A375 (cell line): ENCODE measurements around the genes GOLGA3 and ZNF605.

DNA sequence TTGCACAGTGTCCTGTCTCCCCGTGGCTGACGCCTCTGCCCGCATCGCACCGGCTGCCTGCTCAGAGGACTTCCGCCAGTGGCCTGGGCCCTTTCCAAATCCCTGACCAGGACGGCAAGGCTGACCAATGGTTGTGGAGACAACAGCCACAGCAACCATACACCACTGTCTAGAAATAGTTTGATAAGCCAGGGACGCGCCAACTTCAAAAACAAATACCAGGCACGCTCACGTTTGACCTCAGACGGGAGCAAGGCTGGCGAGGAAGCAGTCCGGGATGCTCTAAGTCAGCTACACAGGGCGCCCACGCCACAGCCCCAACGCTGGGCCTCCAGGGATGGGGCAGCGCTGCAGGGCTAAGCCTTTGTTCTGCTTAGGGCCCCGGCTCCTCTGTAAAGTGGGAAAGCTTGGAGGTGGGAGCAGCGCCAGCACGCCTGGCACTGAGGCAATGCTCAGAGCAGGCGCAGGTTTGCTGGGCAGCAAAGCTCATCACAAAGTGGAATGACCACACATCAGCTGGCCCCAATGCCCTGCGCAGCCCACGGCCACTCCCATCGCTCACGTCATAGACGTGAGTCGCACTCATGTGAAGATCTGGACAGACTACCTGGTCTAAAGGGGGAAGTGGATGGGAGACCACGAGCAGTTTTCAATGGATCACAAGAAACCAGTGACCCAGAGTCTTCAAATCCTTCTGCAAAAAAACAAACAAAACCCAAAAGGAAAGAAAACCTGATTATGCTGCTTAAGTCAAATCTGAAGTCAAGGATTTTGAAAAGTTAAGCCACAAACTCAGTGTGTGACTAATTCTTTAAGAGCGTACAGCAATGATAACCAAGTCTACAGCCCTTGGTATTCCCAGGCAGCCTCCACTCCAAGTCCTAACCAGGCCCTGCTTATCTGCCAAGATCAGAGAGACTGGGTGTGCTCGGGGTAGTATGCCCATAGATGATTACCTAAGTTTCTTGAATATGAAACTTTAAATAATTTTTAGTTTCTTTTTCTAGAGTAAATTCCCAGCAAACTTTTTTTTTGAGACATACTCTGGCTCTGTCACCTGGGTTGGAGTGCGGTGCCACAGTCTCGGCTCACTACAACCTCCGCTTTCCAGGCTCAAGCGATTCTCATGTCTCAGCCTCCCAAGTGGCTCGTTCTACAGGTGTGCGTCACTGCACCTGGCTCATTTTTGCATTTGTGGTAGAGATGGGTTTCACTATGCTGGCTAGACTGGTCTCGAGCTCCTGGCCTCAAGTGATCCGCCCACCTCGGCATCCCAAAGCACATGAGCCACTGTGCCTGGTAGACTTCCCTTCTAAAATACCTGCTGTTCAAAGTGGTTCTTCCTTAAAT, 12.9 kb downstream of the PGAM5 start:
- RAMPAGE, long total RNA, result no peak

- RAMPAGE, long total RNA, result no peak
Measured at GRCh38 chr12:132828775-132829412, at the start of gene GOLGA3. Gene GOLGA3 (minus strand): TSS chr12:132828869.

DNA sequence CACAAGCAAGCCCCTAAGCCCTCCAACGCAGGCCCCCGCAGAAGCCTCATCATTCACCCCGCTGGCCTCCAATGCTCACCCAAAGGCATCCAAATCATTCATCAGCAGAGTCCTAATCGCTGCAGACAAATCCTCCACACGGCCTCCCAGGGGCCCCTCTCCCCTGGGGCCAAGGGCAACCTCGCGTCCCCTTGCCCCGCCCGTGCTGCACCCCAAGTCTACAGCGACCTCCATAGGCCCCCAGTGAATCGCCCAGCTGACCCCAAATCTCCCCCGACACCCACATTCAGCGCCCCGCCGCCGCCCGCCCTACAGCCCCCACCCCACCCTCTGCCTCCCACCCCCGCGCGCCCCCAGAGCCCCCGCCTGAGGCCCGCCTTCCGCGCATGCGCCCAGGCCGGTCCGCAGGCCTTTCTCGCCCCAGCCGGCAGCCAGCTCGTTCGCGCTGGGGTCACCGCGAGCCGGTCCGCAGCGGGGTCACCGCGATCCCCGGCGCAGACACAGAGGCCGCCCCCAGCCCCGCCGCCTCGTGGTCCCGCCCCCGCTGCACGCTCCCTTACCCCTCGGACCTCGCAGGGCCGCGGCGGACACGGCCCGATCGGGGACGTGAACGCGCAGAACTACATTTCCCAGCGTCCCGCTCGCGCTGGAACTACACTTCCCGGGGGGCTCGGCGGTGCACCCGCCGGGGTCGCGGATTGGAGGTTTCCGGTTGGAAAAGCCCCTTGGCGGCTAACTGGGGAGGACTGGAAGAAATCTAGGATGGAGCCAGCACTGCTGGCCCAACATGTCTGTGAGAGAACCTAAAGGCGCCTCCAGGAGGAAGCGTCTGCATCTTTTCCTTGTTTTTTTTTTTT, at the start of gene ZNF605:
Gene ZNF605, minus strand, starts transcription at position 624 of the 857 bp plus-strand sequence.
- RAMPAGE, long total RNA, result no peak

DNA sequence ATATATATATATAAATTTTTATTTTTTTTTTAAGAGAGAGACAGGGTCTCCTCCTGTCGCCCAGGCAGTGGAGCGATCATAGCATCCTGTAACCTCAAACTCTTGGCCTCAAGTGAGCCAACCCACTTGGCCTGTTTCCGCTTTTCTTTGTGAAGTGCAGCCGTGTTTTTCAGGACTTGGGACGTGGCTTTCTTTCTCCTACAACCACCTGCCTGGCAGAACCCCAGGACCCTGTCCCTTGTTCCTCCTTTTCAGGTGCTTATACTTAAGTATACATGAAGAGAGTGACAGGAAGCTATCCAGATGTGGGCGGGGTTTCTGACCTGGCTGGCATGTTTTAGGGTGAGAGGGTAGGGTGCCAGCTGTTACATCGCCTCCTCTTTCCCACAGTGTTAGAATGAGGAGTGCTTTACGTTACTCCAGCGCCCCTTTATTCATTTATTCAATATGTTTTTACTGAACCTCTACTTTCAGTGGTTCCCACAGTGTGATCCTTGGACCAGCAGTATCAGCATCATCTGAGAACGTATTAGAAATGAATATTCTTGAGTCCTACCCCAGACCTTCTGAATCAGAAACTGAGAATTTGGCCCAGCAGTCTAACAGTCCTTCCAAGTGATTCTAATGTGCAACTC, 753 bp downstream of the ZNF140 start:
- RAMPAGE, long total RNA, result no peak

DNA sequence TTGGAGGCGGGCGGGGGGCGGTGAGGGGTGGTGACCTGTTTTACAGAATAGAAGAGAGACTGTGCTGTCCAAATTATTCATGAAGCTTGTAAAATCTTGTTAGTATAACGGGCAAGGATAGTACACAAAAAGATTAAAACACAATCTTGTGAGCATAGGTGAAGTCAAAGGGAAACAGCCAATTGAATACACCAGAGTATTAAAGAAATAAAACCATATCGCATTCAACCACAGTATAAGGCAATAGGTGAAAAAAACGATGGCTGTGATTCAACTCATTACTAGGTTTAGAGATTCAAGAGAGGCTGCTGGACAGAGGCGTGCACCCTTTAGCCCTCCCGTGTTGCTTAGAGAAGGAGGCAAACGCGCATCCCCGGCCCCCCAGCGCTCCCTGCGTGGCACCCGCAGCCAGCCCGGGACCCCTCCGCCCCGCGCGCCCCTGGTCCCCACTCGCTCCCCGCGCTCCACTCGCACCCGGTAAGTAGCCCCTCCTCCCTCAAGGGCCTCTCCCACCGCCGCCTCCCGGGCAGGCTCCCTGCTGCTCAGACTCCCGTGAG, 417 bp downstream of the ZNF891 start:
- RAMPAGE, long total RNA, result no peak

GRCh38 chr12:133141302-133141827, 10.9 kb downstream of the ZNF10 start:
- RAMPAGE, long total RNA, result no peak